SK-N-DZ (cell line): ENCODE measurements around a stretch of chr2.

DNA sequence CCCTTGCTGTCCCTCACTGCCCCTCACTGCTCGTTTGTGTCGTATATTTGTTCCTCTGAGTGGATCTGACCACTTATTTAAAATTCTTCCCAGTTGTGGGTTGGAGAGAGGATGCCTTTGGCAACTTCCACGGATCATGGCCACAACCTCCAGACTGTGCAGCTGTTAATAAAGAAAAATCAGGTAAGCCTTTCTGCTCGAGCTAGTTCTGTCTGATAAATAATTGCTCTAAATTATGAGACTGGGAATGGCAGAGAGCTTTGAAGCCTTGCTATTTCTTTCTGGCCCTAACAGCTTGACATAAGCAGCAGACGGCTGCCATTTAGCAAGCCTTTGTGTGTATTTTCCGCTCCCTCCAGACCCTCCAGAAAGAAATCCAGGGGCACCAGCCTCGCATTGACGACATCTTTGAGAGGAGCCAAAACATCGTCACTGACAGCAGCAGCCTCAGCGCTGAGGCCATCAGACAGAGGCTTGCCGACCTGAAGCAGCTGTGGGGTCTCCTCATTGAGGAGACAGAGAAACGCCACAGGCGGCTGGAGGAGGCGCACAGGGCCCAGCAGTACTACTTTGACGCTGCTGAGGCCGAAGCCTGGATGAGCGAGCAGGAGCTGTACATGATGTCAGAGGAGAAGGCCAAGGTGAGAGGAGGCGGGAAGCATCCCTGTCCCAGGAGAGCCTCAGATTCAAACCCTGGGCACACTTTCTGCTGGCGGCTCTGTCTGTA is 77.5 kb upstream of the EML6 start:
RAMPAGE:
- cytosol, long total RNA = no peak
- nucleus, long total RNA = no peak

DNA sequence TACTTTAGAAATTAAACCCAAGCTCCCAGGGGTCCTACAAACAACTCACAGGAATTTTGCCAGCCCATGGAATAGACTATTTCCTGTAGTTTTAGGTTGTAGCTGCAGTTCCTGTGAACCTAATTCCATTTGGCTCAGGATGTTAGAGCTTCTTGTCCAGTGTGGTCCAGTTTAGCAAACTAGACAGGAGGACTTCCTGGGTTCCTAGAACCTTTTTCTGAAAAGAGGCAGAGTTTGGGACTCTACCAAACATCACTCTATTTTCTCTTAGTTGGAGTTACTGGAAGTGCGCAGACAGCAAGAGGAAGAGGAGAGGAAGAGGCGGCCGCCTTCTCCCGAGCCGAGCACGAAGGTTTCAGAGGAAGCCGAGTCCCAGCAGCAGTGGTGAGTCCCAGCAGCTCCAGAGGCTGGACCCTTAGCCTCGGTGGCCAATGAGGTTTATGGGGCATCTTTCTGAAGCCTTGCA is 64.5 kb upstream of the EML6 start:
RAMPAGE:
- cytosol, long total RNA = no peak
- nucleus, long total RNA = no peak

DNA sequence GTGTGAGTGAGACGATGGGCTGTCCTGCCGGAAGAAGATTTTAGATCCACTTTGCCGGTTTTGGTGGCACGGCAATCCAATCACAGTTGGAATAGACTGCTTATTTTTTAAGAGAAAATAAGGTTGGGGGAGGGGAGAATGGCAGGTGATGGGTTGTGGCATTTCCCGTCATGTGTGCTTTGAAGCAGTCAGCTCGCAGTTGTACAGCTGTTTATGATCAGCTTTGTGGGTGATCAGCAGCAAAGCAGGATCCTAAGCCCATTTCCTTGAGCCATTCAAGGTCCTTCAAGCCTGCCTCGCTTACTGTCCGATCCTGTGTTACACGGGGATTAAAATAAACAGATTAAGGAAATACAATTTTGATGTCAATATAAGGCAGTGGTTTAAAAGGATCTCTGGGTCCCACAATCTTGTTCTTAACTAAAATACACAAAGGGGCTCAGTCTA is 152.3 kb downstream of the RTN4 start:
RAMPAGE:
- cytosol, long total RNA = no peak
- nucleus, long total RNA = no peak

GRCh38 chr2:55006793-55007708 is 43.2 kb downstream of the RTN4 start:
RAMPAGE:
- cytosol, long total RNA = no peak
- nucleus, long total RNA = no peak

GRCh38 chr2:55010829-55011433 is 39.3 kb downstream of the RTN4 start:
RAMPAGE:
- cytosol, long total RNA = no peak
- nucleus, long total RNA = no peak

RAMPAGE:
- cytosol, long total RNA = start-site peak on the minus strand at chr2:55049629-55049810, 13 and 34 reads in 2 replicates
- nucleus, long total RNA = no peak
Observed at GRCh38 chr2:55049352-55049889, 830 bp downstream of the RTN4 start.

GRCh38 chr2:55111611-55112227 is 61.5 kb upstream of the RTN4 start:
RAMPAGE:
- cytosol, long total RNA = no peak
- nucleus, long total RNA = no peak

GRCh38 chr2:55112304-55113093 is 62.2 kb upstream of the RTN4 start:
RAMPAGE:
- cytosol, long total RNA = no peak
- nucleus, long total RNA = no peak

DNA sequence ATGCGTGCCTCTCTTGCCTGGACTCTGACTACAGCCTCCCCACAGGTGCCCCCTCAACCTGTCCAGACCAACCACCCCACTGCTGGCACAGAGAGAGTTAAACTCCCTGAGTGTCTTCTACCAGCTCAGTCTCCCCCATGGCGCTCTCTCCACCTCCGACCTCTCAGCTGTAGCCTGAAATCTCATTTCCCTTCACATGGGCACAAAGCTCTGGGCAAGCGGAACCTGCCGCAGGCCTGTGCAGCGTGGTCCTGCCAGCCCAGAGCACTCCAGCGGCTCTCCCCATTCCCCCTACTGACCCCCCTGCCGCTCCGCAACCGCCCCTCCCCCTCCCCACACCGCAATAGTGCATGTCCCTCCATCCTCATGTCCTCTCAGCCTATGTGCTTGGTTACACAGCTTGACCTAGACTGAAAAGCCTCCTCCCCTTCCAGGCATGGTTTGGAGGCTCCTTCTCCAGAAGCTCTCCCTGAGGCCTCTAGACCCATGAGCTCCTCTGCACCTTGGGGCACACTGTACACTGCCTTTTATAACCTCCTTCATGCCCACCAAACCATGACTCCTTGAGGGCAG is 87.4 kb upstream of the RTN4 start:
RAMPAGE:
- cytosol, long total RNA = no peak
- nucleus, long total RNA = no peak

DNA sequence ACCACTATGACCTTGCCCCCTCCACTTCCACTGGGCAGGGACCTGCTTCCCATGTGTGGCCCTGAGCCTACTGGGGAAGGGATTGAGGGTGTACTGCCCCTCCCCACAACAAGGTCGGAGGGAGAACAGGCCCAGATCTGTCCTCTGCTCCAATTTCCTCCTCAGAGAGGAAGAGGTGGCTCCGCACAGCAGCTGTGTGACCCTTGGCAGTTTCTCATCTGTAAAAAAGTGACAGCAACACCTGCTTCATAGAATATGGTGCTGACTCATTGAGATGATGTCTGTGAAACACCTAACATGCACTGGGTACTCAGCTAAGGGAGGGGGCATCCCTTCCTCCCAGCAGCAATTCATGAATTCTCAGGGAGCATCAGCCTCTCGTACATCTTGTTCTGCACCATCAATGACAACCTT is 72.8 kb downstream of the CLHC1 start:
RAMPAGE:
- cytosol, long total RNA = no peak
- nucleus, long total RNA = no peak

RAMPAGE:
- cytosol, long total RNA = no peak
- nucleus, long total RNA = no peak
Observed at GRCh38 chr2:55167848-55168446, 64.1 kb downstream of the CLHC1 start.

DNA sequence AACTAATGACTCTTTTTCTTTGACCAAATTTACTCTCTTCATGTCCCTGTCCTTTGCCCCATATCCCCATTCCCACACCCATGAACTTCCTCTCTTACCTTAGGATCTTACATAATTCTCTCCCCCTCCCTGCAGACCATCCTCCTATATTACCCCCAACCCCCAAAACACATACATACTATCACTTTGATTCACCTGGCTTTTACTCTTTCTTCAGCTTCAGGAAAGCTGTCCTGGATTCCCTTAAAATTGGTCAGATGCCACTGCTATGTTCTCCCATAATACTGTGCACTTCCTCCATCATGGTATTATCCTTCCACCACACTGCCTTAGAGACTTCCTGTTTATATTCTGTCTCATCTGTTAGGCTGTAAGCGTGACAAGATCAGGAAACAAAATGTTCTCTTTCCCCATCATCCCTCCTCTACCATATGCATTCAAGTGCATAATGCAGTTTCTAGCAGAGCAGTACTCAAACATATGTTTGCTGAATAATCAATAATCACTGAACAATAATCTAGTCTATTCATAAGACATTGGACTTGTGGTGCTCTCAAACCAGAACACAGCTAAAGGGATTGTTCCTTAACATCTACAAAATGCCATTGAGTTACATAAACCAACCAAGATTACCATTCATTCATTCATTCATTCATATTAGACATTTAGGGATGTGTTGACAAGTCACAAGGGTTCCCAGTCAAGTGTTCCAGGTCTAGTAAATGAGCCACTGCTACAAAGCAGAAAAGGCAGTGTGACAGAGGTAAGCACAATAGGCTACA is 4.1 kb downstream of the CLHC1 start:
RAMPAGE:
- cytosol, long total RNA = no peak
- nucleus, long total RNA = no peak

GRCh38 chr2:55416867-55417120 is 2.9 kb downstream of the CCDC88A start:
RAMPAGE:
- cytosol, long total RNA = no peak
- nucleus, long total RNA = no peak

RAMPAGE:
- cytosol, long total RNA = no peak
- nucleus, long total RNA = no peak
Observed at GRCh38 chr2:55779362-55780108, 85.9 kb upstream of the PNPT1 start.

DNA sequence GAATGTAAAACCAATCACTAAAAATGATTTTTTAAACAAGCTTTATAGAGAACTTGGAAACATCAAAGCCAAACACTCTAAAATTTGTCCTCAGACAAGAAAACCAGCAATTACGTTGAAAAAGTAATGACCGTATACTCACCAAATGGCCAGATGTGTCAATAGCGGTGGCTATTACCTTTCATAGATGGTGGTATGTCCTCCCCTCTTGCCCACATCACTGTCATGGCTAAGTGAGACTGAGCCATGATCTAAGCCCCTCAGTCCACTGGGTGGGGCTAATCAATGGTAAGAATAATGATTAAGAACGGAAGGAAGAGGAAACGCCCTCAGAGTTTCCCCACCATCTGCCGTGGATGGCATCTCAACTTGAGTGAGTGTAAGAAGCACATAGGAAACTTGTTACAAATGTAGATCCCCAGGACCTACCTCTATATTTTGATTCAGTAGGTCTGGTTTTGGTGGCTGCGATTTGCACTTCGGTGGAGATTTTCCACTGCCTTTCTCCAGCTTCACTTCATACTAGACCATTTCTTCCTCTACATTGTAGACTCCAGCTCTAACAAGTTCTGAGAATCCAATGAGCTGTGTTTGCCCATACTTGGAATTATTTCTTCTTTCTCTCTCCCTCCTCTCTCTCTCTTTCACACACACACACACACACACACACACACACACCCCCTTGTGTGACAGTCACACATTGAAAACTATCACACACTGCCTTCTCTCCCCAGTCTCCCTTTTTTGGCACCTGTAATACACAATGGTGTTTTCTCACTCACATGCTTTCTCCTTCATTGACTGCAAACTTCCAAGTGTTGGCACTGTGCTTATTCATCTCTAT is 66.0 kb upstream of the EFEMP1 start:
RAMPAGE:
- cytosol, long total RNA = no peak
- nucleus, long total RNA = no peak

DNA sequence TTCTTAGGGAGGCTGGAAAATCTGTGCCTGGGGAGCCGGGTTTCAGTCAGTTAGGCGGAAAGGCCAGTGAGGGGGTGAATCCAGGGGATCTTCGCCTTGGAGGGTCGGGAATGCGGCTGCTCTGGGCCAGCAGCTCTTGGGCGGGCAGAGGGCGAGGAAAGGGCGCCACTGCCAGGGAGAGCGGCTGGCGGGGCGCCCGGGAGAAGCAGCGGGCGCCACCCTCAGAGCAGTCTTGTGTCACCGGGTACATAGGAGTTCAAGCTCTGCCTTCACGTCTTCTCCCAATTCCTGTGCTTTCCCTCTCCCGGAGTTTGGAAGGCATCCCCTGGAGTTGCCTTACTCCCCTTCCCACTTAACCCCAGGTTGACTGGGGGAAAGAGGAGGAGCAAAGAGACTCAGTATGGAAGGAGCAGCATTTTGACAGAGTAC is 1.4 kb downstream of the CCDC85A start:
RAMPAGE:
- cytosol, long total RNA = no peak
- nucleus, long total RNA = no peak

DNA sequence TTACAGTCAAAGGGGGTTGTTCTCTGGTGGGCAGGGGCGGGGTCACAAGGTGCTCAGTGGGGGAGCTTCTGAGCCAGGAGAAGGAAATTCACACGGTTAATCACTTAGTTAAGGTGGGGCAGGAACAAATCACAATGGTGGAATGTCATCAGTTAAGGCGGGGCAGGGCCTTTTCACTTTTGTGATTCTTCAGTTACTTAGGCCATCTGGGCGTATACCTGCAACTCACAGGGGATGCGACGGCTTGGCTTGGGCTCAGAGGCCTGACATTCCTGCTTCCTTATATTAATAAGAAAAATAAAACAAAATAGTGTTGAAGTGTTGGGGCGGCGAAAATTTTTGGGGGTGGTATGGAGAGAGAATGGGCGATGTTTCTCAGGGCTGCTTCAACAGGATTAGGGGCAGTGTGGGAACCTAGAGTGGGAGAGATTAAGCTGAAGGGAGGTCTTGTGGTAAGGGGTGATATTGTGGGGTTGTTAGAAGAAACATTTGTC is 67.0 kb downstream of the VRK2 start:
RAMPAGE:
- cytosol, long total RNA = no peak
- nucleus, long total RNA = no peak

DNA sequence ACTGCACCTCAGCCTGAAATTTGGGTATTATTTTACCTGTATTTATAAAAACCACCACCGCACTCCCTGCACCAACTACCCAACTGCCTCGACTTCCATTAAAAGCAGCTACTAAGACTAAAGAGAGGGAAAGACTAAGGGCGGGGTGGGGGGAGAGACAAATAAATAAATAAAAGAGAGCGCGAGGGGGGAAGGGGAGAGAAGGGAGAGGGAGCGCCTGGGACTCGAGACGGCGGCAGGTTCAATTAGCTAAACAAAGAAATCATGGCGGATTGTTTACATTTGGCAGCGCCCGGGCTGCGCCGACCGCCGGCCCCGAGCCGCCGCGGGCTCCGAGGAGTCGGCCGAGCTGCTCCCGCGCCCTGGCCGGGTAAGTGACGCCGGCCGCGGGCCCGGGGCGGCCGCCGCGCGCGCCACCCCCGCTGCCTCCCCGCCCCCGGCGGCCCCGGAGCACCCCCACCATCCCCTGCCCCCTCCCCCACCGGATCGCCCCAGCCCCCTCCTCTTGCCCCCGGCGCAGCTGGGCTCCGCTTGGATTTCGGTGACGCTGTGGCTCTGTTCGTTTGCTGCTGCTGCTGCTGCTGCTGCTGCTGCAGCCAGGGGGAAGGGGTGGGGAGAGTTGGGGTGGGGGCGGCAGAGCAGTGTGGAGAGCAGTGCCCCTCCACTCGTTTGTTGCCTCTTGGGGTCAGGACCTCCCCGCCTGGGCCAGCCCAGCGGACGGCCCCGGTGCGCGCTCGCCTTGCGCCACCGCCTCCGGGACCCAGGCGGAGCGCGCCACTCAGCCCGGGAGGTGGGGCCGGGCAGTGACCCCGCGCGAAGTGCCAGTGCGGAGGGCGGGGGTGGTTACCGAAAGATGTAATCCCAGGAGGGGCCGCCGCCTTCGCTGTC is 187.2 kb upstream of the FANCL start:
RAMPAGE:
- cytosol, long total RNA = no peak
- nucleus, long total RNA = no peak

RAMPAGE:
- cytosol, long total RNA = no peak
- nucleus, long total RNA = no peak
Observed at GRCh38 chr2:60417545-60418019, 135.9 kb downstream of the BCL11A start.

RAMPAGE:
- cytosol, long total RNA = no peak
- nucleus, long total RNA = no peak
Observed at GRCh38 chr2:60516335-60516766, 37.1 kb downstream of the BCL11A start.